Placental epithelial cell (primary cell): ENCODE results near the gene GPR39.

GRCh38 chr2:131479077-131479567 lies 3.2 kb downstream of the TUBA3D start:
- CAGE, long polyA plus RNA, result no peak

- CAGE, long polyA plus RNA, result no peak
These were observed 124.0 kb downstream of the ANKRD30BL start for GRCh38 chr2:132037628-132038293.

DNA sequence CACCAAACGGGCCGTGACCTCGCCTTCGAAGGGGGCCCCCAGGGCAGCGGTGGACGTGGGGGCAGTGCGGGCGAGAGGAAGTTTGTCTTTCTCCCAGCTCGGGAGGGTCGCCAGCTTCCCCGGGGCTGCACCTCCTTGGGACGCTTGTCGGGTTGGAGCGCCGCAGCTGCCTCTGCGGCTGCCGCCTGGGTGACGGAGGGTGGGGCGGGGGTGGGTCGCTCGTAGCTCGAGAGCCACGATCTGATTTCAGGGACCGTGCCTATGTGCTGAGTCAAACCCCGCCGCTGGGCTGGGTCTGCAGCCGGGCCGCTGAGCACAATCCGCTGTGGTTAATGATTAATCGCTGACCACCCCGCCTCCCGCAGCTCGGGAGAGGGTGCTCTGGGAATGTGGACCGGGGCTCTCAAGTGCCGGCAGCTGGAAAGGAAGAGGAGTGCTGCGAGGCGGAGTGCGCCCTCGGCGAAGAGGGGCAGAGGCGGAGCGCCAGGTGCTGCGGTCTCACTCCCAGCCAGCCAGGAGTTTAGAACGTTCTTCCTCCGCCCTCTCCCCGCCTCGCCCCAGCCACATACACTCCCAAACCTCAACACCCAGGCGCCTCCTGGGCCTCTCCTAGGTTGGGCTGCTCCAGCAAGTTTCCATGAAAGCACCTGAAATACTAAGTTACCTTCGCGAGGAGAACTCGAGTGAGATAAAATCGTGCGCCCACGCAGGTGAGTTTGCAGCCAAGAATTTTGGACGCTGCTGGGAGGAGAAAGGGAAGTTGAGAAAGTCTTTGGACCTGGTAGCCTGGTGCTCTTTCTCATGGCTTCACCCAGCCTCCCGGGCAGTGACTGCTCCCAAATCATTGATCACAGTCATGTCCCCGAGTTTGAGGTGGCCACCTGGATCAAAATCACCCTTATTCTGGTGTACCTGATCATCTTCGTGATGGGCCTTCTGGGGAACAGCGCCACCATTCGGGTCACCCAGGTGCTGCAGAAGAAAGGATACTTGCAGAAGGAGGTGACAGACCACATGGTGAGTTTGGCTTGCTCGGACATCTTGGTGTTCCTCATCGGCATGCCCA lies at the start of gene GPR39:
Gene GPR39, plus strand, starts transcription at position 564 of the 1,066 bp plus-strand sequence.
- CAGE, long polyA plus RNA, result no peak

DNA sequence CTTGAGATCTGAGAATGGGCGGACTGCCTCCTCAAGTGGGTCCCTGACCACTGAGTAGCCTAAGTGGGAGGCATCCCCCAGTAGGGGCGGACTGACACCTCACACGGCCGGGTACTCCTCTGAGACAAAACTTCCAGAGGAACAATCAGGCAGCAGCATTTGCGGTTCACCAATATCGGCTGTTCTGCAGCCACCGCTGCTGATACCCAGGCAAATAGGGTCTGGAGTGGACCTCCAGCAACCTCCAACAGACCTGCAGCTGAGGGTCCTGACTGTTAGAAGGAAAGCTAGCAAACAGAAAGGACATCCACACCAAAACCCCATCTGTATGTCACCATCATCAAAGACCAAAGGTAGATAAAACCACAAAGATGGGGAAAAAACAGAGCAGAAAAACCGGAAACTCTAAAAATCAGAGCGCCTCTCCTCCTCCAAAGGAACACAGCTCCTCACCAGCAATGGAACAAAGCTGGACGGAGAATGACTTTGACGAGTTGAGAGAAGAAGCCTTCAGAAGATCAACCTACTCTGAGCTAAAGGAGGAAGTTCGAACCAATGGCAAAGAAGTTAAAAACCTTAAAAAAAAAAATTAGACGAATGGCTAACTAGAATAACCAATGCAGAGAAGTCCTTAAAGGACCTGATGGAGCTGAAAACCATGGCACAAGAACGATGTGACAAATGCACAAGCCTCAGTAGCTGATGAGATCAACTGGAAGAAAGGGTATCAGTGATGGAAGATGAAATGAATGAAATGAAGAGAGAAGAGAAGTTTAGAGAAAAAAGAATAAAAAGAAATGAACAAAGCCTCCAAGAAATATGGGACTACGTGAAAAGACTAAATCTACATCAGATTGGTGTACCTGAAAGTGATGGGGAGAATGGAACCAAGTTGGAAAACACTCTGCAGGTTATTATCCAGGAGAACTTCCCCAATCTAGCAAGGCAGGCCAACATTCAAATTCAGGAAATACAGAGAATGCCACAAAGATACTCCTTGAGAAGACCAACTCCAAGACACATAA lies 113.2 kb downstream of the GPR39 start:
- CAGE, long polyA plus RNA, result no peak

GRCh38 chr2:132803986-132804453 lies 134.0 kb upstream of the LYPD1 start:
- CAGE, long polyA plus RNA, result no peak

DNA sequence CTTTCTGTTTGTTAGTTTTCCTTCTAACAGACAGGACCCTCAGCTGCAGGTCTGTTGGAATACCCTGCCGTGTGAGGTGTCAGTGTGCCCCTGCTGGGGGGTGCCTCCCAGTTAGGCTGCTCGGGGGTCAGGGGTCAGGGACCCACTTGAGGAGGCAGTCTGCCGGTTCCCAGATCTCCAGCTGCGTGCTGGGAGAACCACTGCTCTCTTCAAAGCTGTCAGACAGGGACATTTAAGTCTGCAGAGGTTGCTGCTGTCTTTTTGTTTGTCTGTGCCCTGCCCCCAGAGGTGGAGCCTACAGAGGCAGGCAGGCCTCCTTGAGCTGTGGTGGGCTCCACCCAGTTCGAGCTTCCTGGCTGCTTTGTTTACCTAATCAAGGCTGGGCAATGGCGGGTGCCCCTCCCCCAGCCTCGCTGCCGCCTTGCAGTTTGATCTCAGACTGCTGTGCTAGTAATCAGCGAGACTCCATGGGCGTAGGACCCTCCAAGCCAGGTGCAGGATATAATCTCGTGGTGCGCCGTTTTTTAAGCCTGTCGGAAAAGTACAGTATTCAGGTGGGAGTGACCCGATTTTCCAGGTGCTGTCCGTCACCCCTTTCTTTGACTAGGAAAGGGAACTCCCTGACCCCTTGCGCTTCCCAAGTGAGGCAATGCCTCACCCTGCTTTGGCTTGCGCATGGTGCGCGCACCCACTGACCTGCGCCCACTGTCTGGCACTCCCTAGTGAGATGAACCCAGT lies 97.9 kb downstream of the NCKAP5 start:
- CAGE, long polyA plus RNA, result no peak

- CAGE, long polyA plus RNA, result no peak
These were observed 106.3 kb upstream of the NCKAP5 start for GRCh38 chr2:133674181-133675350.

GRCh38 chr2:134119392-134120702 lies 134.0 kb upstream of the MGAT5 start:
- CAGE, long polyA plus RNA, result no peak

GRCh38 chr2:134142271-134143385 lies 111.2 kb upstream of the MGAT5 start:
- CAGE, long polyA plus RNA, result no peak

DNA sequence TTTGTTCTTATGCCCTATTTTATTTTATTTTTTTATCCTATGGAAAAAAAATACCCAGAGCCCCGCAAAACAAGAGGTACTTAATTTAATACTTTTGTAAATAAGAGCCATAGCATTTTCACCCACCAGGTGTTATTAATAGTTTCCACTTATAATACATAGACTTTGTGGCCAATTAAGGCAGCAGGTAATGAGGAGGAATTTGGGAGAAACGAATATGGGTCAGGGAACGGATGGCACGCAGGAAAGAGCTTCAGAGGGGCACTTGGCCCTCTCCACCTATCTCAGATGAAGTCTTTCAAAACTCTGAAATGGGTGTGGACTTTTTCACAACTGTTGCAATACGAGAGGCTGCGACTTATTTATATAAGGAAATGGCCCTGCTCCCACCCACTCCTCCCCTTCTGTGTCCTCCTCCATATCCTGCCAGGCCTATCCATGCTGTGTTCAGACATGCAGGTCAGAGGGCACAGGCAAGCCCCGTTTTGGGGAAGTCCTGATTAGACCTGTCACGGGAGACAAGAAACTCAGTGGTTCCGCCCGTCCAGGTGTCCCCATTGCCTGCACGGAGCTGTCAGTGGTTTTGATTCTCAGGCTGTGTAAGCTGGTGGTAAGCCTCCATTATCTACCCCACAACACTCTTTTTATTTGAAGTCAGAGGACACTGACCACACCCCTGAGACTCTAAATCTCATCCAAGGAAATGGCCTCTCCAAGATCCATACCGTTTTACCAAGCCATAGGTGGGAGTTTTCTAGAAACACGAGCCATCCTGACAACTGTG lies 99.7 kb upstream of the MGAT5 start:
- CAGE, long polyA plus RNA, result no peak

DNA sequence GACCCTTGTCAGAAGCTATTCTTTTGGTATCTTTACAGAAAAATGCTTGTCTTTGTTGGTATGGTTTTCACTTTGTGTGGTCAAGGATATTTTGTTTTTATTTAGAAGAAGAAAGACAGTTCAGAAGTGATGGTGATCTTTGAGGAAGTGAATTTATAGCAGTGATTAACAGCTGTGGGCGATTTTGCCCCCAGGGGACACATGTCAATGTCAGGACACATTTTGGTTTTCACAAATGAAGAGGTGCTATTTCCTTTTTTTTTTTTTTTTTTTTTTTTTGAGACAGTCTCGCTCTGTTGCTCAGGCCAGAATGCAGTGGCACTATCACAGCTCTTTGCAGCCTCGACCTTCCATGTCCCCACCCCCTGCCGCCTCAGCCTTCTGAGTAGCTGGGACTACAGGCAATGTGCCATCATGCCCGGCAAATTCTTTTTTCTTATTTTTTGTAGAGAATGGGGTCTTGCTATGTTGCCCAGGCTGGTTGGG lies 21.5 kb downstream of the MGAT5 start:
- CAGE, long polyA plus RNA, result no peak

GRCh38 chr2:134331202-134332003 lies 77.5 kb downstream of the MGAT5 start:
- CAGE, long polyA plus RNA, result no peak

DNA sequence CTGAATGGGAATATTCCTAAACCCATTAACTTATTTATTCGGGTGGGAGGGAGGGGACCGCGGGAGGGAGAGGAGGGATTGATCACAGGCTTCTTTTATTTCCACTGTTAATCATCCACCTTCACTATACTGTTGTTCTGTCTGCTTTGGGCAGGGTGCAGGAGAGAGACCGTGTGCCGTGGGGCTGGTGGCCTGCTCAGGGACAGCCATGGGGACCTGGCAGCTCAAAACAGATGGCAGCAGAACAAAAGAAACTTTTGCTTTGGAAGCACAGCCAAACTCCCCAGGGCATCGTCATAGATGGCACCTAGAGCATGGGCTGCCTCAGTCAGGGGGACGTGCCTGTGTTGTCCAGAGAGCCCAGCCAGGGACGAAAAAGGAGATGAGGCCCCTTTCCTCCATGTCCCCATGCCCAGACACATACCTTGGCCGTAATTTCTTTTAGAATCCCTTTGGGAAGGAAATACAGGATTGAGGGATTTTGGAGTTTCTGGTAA lies 195.4 kb downstream of the MGAT5 start:
- CAGE, long polyA plus RNA, result no peak

DNA sequence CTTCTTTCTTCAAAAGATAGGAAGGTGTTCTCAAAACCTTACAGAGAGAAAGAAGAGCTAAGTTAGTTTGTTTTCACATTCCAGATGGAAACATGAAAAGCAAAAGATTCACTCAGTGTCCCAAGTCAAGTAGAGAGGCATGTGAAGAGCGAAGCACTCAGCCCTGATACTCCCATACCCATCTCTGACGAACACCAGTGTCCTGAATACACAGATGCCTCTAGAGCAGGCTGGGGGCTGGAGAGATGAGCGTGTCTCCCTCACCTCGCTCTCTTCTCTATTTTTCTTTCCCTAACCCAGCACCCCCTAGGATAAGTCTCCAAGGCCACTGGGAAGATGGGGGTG lies 227.8 kb downstream of the TMEM163 start:
- CAGE, long polyA plus RNA, result no peak

- CAGE, long polyA plus RNA, result no peak
These were observed 21.2 kb upstream of the TMEM163 start for GRCh38 chr2:134739658-134740724.

GRCh38 chr2:134823500-134823954 lies 14.9 kb upstream of the ACMSD start:
- CAGE, long polyA plus RNA, result no peak

GRCh38 chr2:134953602-134954243 lies 35.1 kb downstream of the CCNT2 start:
- CAGE, long polyA plus RNA, result no peak

GRCh38 chr2:135101790-135102121 lies 49.7 kb downstream of the RAB3GAP1 start:
- CAGE, long polyA plus RNA, result no peak

DNA sequence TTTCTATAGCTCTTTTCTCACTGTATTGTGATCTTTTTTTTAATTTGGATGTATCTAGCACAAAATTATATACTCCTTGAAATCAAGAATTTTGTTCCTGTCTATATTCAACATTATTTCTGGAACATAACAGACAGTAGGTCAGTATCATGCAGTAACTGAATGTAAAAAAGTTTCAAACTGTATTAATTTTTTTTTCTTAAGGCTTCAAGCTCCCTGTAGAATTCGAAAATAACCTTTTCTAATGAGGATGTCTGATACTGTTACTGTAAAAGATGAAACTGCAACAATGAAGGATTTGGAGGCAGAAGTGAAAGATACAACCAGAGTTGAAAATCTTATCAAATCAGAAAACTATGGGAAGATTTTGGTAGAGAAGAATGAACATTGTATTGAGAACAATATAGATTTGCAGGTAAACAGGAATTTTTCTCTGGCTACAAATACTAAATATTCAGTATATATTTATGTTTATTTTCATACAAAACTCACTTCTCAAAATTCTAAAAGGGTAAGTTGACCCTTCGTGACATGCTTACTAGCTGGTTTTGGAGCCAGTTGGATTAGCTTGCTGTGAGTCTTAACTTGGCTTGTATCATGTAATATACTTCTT lies 73.4 kb downstream of the R3HDM1 start:
- CAGE, long polyA plus RNA, result no peak

GRCh38 chr2:135635574-135636557 lies 104.6 kb downstream of the R3HDM1 start:
- CAGE, long polyA plus RNA, result no peak